Parotid gland (tissue), 1 donor: ENCODE measurements around the genes CLRN2 and FAM184B.

- PRO-cap: no peak
Observed at GRCh38 chr4:16113989-16114327, 30.1 kb upstream of the PROM1 start.

GRCh38 chr4:16233575-16233929 lies 7.3 kb upstream of the TAPT1 start:
- PRO-cap: no peak

GRCh38 chr4:16259843-16260310 lies 33.6 kb upstream of the TAPT1 start:
- PRO-cap: no peak

GRCh38 chr4:16668495-16669568 lies 229.6 kb downstream of the LDB2 start:
- PRO-cap: no peak

GRCh38 chr4:16894441-16894865 lies 4.0 kb downstream of the LDB2 start:
- PRO-cap: bidirectional peak, plus-strand start at chr4:16894639, minus-strand start at chr4:16894582

DNA sequence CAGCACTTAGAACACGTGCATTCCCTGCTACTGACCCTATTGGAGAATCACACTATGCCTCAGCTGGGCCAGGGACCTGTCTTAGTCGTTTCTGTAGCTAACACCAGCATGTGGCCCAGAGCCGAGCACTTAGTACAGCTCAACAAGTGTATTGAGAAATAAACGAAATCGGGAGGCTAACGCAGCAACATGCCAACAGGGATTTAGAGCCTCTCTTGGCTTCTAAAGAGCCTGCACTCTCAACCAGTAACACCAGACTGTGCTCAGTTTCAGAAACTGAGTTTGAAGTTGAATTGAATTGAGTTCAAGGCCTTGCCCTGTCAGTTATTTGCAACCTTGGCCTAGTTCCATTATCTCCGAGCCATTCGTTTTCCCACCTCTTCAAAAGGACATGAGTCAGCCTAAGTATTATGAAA lies 71.2 kb upstream of the LDB2 start:
- PRO-cap: no peak

- PRO-cap: no peak
Observed at GRCh38 chr4:17168508-17169011, 270.1 kb upstream of the LDB2 start.

- PRO-cap: no peak
Observed at GRCh38 chr4:17514936-17515280, at the start of gene CLRN2. CLRN2 (plus strand) TSS chr4:17515165.

DNA sequence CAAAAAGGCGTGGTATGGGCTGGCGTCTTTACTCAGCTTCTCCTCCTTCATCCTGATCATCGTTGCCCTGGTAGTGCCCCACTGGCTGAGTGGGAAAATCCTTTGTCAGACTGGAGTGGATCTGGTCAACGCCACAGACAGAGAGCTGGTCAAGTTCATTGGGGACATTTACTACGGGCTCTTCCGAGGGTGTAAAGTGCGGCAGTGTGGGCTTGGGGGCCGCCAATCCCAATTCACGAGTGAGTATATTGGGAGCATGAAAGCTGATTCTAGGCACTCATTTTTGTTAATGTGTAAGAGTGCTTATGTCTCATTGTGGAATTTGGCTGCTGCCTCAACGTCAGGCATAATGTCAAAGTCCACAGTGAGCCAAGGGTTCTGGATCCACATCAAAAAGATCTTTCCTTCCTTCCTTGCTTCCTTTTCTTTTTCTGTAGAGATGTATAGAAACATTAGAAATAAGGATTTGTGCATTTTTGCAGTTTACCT lies 360 bp downstream of the CLRN2 start:
- PRO-cap: no peak

DNA sequence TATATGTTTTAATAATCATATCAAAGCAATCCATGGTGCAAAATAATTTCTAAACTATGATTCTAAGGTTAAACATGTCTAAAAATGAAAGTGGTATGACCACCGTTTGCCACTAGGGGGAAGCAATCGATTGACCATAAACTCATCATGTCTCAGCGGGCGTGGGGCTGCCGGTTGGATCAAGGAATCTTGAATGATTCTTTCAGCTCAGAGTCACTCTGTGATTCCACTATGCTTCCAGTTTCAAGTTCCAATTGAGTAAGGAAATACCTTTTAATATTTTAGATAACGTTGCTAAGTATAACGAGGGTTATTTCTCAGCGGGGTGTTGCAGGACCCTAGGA lies 27.9 kb upstream of the LAP3 start:
- PRO-cap: no peak

DNA sequence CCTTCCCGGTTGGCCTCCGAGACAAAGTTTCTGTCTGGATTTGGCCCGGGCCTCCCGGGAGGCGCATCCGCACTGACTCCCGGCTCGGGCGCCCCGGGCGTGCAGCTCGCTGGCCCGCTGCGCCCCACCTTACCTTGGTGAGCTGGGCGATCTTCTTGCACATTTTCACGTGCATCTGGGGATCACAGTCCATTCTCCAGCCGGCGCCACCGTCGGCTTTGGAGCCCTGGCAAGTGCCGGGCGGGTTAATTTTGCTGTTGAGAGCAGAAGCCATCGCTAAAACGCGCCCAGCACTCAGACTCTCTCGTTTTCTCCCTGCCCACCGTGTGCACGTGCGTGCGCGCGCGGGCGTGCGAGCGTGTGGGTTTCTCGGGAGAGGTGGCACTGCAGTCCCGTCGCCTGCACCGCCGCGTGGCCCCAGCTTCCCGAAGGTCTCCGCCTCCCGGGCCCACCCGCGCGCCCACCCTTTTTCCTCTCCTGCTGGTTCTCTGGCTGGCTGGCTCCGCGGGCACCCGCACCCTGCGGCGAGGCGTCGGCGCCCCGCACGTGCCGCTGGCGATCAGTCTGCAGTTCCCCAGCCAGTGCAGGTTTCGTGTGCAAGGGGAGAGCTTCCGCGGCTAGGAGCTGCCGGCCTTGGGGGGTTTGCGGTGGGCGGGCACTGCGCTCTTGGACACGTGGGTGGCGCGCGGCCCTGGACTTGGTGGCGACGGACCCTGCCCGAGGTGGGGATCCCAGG lies at the start of gene FAM184B:
FAM184B (minus strand) TSS at position 596 of the 736 bp plus-strand sequence.
- PRO-cap: no peak

DNA sequence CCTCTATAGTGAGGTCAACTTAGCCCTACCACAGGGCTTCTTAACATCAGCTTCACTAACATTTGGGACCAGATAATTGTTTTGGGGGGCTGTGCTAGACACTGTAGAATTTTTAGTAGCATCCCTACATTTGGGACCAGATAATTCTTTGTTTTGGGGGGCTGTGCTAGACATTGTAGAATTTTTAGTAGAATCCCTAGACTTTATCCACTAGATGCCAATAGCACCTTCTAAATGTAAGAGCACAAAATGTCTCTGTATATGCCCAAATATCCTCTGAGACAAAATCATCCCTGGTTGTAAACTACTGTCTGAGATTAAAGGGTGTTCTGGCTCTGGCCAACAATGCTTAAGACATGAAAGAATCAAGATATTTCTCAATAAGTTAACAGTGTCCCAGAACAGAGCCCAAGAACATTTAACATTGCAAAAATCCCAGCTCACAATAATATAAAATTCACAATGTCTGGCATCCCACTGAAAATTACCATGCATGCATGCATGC lies 46.8 kb downstream of the NCAPG start:
- PRO-cap: no peak

GRCh38 chr4:18688413-18688742 lies 666.8 kb upstream of the LCORL start:
- PRO-cap: no peak

DNA sequence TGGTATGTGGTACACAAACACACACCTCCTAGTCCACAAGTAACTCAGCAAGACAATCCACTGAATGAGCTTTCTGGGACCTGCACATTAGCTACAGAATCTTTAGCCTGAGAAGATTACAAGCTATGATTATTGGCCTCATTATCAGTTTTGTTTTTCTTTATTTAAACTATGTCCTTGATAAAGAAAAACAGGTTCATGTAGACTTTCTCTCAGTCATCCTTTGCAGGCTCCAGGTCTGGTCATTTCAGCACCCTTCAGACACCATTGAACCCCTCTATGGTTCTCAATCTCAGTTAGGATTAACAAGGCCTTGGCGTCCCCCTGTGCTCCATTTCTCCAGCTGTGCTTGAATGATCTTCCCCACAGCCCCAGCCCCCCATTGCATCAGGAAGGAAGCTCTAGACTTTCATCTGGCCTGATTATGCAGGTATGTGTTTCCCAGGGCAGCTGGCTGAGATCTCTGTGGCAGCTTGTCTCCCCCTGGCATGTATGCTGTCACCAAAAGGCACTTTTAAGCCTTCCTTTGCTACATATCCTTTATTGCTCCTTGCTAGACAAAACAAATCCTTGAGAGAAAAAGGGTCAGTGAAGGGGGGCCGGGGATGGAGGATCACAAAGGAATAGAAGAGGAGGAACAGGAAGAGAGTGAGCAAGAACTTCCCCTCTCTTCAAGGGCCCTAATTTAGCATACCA lies 1056.1 kb upstream of the SLIT2 start:
- PRO-cap: no peak

GRCh38 chr4:20618735-20619721 lies 81.2 kb upstream of the PACRGL start:
- PRO-cap: no peak

DNA sequence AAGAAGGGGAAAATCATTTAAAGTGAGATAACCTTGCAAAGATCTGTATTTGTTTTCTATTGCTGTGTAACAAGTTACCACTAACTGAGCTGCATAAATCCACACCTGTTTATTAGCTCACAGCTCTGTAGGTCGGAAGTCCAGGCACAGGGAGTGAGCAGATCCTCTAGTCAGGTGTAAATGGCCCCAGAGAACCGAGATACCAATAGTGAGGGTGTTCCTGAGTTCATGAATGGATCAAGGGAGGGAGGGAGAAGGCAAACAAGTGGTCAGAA lies 25.2 kb downstream of the ADGRA3 start:
- PRO-cap: no peak

GRCh38 chr4:22625110-22625656 lies 109.3 kb upstream of the ADGRA3 start:
- PRO-cap: no peak

DNA sequence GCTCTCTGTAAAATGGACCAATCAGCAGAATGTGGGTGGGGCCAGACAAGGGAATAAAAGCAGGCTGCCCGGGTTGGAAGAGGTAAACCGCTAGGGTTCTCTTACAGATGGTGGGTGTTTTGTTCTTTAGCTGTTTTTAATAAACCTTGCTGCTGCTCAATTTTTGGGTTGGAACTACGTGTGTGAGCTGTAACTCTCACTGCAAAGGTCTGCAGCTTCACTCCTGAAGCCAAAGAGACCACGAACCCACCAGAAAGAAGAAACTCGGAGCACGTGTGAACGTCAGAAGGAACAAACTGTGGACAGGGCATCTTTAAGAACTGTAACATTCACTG lies 119.4 kb upstream of the ADGRA3 start:
- PRO-cap: no peak

DNA sequence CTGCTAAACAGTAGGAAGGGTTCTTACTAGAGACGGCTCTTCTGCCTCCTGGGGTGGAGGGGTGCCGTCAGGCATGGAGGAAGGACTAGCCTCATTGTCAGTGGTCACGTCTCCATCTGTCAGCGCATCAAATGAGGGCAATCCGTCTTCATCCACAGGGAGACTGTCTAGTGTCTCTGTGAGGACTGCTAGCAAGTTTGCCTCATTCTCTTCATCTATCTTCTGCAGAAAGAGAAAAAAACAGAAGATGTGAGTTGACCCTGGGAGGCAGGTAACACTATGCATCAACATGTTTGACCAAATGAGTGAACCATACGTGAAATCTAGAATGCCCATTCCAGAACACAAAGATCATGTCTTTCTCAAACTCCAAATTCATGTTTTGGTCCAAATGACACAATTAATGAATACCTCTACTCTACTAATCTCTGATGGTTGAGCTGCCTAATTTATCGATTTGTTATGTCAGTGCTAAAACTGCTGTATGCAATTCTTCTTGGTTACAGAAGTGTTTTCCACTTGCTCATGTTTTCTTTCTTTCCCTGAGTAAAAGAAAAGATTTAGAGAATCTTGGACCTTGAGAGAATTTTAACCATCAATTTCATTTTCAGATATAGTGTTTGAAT lies 58.2 kb downstream of the PPARGC1A start:
- PRO-cap: no peak

- PRO-cap: no peak
Observed at GRCh38 chr4:23904708-23905254, 14.9 kb upstream of the PPARGC1A start.